ENCODE measurements around the genes PRR11, APPBP2, BCAS3 and EFCAB3.

- RRBS, result 2% methylated on average over 4 of the region's 45 CpGs
Measured at GRCh38 chr17:59155028-59156082, at the start of gene PRR11. Gene PRR11 (plus strand): TSS chr17:59155746.

DNA sequence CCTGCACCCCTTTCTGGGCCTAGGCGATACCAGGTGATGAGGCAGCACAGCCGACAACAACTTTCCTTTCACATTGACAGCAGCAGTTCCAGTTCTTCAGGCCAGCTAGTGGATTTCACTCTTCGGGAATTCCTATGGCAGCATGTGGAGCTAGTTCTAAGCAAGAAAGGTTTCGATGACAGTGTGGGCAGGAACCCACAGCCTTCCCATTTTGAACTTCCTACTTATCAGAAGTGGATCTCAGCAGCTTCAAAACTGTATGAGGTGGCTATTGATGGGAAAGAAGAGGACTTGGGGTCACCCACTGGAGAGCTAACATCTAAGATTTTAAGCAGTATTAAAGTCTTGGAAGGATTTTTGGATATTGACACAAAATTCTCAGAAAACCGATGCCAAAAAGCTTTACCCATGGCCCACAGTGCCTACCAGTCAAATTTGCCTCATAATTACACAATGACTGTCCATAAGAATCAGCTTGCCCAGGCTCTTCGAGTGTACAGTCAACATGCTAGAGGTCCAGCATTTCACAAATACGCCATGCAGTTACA lies 1.4 kb downstream of the SMG8 start:
- RRBS, result no CpG with 5 or more reads among the region's 7 CpGs

DNA sequence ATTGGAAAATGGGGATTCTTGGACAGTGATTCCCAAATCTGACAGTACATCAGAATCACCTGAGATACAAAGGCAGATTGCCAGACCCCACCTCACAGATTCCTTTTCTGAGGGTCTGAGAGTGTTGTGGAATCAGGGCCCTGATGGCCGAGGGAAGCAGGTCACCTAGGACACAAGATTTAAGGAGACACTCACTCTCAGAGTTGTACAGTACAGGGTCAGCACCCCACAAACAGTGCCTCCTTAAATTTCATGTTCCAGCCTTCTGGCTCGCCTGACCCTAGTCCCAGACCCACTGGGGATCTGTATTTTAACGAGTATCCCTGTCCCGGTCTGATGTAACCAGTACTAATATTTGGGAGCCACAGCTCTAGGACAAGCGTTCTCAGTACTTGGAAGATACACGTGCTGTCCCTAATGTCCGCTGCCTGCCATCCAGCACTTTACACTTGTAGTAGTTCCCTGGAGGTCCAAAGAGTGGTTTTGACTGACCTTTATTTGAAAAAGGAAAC lies 37.9 kb downstream of the YPEL2 start:
- RRBS, result no CpG with 5 or more reads among the region's 7 CpGs

DNA sequence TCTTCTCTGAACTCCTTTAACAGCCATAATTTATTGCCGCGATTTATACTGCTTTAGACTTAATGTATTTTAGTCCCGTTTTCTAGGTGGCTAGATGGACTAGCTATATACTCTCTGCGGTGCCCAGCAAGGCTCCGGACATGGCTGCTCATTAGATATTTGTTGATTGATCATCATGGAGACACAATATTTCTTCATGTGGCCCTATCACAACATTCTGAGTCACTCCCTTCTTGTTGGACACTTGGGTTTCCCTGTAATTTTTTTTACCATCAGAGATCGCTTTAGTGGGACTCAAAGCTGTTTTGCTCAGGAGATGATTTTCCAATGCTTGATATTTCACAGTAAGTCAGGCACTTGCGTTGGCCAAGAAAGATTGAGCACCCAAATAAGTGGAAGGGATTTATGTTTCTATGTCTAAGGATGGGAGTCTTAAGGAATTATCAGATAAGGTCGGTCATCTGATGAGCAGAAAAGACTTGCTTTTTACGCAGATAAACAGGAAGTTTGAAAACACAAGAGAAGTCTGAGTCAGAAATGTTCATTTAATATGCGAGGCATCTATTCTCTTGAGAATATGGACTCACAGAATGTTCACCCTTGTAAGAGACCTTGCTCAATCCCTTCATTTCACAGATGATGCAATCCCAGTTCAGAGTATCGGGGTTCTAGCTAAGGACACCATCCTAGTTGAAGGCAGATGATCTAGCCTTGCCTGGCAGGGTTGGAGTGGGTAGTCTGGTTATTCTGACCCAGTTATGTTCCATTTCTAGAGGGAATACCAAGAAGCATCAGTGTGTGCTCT lies 42.2 kb downstream of the YPEL2 start:
- RRBS, result no CpG with 5 or more reads among the region's 11 CpGs

- RRBS, result no CpG with 5 or more reads among the region's 12 CpGs
Measured at GRCh38 chr17:59422919-59423821, 91.7 kb downstream of the YPEL2 start.

GRCh38 chr17:59490068-59490595 lies 75.3 kb upstream of the DHX40 start:
- RRBS, result no CpG with 5 or more reads among the region's 6 CpGs

GRCh38 chr17:59693402-59694576 lies 13.4 kb downstream of the PTRH2 start:
- RRBS, result no CpG with 5 or more reads among the region's 12 CpGs

DNA sequence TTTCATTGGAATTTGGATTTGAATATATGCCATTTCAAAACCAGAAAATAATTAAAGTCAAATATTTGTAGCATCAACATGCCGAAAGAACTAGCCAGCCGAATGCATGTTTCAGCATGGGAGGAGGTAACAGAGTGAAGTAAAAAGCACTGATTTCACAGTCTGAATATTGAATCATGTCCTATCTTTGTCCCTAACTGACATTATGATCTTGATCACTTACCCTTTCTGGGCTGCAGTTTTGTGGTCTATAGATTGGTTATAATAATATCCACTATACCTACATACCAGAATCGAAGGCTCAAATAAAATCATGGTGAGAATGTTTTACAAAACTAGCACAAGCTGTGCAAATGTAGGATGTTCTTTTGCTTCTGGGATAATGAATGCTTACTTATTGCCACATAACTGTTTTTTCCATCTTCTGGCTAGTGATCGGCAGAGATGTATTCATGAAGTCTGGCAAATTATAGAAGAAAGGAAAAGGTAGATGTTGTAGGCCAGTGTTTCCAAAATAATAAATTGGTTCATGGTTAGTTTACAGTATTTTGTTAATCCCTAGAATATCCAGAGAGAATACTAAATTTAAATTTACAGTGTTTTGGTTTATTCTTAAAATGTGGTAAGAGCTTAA lies 84.7 kb downstream of the TUBD1 start:
- RRBS, result no CpG with 5 or more reads among the region's 4 CpGs

GRCh38 chr17:60077909-60078522 lies 705 bp downstream of the HEATR6 start:
- RRBS, result no CpG with 5 or more reads among the region's 15 CpGs

DNA sequence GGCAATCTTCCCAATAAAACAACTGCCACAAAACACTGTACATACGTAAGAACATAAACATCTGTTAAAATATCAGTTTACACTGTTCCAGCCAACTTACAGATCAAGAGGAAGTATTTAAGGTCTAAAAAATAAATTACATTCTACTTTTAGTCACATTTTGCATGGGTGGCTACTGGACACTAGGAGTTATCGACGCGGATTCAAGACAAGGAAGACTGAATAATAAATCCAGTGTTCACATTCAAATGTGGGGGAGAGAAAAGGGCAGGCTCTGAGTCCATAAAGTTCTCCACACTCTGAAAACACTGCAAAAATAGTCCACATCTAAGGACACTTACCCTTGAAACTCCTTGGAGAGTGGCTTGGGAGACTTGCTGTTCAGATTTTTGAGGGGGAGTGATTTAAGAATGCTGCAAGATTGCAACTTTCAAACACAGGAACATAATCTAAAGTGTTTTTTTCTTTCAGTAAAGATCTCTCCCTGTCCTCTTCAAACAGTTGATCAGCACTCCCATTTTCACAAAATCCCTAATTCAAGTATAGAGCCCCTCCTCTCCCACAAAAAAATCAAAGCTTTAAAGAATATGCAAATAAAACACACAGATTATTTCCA lies 1.3 kb downstream of the APPBP2 start:
- RRBS, result no CpG with 5 or more reads among the region's 4 CpGs

DNA sequence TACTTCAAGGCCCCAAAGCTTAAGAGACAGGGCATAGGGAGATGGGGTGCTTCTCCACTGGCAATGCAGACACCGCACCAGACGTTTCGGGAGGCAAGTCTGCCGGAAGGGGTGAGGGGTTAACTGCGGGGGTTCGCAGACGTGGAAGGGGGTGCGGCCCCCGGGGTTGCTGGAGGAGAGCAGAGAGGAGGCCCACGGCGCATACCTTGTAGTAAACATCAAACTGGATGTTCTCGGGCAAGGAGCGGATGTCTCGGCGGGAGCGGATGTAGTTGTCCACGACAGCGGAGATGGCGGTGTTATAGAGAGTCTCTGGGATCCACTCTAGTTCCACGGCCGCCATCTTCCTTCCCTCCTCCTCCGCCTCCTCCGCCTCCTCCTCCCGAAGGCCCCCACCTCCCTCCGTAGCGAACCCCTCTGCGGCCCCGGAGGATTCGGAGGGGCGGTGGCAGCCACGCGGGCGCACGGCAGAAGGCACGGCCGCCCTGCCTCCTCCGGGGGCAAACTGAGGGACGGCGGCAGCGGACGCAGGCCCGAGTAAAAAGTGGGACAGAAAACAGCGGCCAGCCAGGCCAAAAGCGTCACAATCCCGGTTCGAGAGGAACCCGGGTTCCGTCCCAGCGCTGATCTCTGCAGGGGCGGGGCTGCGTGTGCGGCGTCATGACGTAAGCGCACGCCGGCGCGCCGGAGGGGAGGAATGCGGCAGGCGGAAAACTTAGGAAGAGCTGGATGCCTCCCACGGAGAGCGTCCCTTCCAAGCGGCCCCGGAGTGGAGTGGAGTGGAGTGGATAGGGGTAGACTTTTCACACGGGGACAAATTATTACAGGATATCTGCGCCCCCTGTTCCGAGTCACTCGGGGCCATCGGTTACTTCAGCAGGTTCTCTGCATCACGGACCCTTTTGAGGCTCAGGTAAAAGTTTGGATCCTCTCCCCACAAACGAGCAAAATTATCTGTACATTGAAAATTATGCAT lies at the start of gene APPBP2:
Gene APPBP2 (minus strand): TSS at position 654 of the 976 bp plus-strand sequence.
- RRBS, result 2% methylated on average over 41 of the region's 73 CpGs

DNA sequence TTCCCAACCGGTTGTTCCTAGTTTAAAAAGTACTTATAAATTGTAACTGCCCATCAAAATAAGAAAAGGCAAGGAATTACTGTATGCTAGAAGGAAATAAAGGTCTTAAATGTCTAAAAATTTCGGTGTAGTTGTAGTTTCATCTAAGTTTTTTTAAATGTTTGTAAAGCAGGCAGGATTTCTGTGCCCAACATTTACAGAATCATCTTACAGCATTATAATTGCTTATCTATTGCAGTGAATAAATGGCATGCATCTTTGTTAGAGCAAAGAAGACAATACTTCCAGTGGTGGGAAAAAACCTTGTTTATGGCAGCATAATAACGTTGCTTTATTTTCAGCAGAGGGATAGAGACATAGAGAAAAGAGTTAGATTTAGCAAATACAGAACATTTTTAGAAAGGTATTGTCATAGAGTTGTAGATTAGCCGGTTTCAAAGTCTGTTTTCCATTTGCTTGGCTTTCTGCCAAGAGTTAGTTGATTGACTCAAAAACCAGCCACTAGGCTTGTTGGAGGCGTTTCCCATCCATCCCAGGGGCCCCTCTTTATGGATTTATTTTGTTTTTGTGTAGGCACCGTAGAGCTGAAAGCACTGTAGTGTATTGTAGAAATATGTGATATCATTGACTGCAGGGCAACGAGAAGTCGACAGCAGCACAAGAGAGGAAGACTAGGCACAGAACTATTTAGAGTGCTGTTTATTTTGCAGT lies 1.8 kb downstream of the PPM1D start:
- RRBS, result no CpG with 5 or more reads among the region's 8 CpGs

- RRBS, result no CpG with 5 or more reads among the region's 63 CpGs
Measured at GRCh38 chr17:60677130-60678444, at the start of gene BCAS3. Gene BCAS3 (plus strand): TSS chr17:60677851.

- RRBS, result 44% methylated on average over 6 of the region's 100 CpGs
Measured at GRCh38 chr17:61403840-61404996, 4.6 kb downstream of the TBX2 start.

DNA sequence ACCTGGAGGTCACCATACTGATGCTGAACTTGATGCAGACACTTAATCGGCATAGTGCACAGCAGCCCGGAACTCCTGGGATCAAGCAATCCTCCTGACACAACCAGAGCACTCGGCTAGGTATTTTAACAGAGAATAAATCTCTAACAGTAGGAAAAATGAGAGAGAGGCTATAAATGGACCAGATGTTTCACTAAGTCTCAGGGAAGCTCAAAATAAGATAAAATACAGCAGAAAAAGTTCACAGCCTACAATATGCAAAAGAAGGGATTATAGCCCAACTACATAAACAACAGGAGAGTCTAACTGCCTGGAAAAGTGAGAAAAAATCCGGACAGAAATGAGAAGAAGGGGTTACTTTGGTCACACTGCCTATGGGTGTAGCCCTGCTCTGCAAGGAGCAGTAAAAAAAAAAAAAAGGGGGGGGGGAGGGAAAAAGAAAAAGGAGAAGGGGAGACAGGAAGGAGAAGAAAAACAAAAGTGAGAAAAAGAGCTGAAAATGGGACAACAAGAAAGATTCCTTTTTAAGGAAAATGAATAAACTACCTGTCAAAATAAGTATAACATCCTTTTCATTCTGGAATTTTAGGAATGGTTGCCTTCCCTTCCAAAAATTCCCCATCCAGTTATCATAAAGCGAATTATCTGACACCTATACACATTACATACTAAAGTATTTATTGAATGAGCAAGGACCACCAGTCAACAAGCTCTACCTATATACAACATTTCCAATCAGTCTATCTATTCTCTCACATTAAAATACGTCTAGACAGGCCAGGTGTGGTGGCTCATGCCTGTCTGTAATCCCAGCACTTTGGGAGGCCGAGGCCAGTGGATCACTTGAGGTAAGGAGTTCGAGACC lies 59.0 kb downstream of the MED13 start:
- RRBS, result no CpG with 5 or more reads among the region's 8 CpGs

GRCh38 chr17:62039864-62040278 lies 25.2 kb downstream of the MED13 start:
- RRBS, result no CpG with 5 or more reads among the region's 7 CpGs

DNA sequence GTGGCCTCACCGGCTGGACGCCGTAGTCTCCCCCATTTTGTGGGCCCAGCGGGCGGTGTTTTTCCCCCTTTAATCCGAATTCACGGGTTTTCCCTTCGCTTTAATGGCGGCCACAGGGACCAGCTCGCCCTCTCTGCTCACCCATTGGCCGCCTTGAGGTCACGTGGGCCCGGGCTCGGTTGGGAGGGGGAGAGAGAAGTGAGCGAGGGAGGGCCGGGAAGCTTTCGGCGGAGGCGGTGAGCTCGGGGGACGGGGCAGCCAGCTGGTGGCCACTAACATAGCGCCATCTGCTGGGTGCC lies 706 bp upstream of the MED13 start:
- RRBS, result 2% methylated on average over 6 of the region's 22 CpGs

DNA sequence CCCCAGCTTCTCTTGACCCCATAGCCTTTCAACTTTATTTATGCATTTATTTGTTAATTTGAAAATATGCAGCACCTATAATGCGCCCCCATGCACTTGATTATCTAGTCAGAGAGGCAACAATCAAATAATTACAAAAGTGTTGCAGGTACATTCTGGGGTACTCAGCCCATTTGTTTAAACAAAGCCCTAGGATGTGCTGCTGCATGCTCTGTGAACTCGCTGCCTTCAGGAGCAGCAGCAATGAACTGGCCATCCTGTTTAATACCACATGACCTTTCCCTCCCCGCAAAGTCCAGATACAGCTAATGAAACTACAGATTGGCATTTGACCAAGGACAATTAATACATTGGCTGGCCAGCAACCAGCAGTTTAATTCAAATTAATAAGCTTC lies 28.7 kb upstream of the MED13 start:
- RRBS, result no CpG with 5 or more reads among the region's 3 CpGs

DNA sequence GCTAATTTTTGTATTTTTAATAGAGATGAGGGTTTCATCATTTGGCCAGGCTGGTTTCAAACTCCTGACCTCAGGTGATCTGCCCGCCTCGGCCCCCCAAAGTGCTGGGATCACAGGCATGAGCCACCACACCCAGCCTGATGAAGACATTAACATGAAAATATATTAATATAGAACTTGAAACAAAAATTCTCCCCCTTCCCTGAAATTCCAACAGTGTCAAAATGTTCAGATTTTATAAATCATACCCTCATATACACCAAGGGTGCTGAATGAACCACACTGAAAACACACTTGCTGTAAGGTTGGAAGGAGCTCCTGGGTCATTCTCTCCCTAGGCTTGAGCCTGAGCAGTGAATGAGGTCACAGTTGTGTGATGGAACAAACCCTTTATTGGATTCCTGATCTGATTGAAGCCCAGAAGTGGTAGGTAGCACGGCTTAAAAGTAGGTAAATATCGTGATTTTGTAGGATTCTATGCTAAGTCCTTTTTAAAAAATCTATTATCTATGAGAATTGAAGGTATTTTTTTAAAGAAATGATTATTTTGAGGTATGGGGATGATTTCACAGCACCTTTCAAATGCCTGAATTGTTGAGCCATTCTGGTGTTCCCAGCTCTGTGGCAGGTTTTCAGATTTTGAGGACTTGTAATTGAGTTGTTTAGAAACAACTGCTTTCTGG lies at the start of gene EFCAB3:
Gene EFCAB3 (plus strand): TSS at position 390 of the 683 bp plus-strand sequence.
- RRBS, result no CpG with 5 or more reads among the region's 4 CpGs

Data from HGPS cell (cell line).